Skeletal muscle cell (primary cell): ENCODE results near the gene MAN2A2.

DNA sequence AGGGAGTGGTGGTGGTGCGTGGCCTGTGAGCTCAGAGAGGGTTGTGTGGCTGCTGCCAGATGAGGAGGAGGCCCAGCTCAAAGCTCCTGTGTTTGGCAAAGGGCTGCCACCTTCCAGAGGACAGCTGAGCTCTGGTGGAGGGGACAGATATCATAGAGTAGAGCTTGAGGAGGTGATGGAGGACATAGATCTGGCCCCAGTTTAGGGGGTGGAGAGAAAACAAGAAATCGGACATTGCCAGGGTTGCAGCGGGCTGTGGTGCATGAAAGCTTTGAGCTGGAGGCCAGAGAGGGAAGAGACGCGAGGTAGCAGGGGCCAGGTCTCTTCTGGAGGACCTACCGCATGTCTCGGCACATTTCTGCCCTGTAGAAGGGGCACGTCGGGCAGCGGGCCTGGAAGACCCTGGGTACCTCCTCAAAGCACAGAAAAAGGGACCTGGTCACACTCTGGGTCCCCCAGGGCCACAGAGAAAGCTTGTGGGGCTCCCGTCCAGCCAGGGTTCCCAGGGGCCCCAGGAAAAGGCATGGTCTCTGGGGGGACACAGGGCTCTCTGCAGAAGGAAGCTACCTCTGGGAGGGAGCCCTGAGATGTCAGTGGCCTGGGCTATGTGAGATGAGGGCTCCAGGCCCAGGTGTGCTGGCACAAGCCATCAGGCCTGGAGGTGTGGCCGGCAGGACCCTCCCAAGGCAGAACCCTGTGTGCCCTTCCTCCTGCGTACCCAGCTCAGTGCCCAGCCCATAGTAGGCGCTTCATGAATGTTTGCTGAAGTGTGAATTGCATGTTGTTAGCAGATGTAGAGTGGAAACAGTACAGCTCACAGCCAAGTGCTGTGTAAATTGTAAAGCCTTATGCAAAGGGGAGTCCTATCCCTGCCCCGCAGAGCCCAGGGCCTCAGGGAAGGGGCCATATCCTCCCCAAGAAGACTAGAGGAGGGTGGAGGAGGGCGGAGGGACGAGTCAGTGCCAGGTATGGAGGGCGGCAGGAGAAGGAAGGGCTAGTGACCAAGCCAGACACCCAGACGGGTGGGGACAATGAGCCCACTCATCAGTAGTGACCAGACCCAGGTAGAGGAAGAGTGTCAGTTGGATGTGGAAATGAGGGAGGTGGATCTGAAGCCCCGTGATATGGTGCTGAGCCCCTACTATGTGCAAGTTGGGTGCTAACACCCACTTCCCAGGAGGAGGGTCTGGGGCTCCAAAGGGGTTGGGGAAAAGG, 44.8 kb downstream of the ZNF710 start:
- RRBS, result no CpG with 5 or more reads among the region's 20 CpGs

- RRBS, result no CpG with 5 or more reads among the region's 14 CpGs
These were observed 45.8 kb downstream of the ZNF710 start for GRCh38 chr15:90046764-90047501.

DNA sequence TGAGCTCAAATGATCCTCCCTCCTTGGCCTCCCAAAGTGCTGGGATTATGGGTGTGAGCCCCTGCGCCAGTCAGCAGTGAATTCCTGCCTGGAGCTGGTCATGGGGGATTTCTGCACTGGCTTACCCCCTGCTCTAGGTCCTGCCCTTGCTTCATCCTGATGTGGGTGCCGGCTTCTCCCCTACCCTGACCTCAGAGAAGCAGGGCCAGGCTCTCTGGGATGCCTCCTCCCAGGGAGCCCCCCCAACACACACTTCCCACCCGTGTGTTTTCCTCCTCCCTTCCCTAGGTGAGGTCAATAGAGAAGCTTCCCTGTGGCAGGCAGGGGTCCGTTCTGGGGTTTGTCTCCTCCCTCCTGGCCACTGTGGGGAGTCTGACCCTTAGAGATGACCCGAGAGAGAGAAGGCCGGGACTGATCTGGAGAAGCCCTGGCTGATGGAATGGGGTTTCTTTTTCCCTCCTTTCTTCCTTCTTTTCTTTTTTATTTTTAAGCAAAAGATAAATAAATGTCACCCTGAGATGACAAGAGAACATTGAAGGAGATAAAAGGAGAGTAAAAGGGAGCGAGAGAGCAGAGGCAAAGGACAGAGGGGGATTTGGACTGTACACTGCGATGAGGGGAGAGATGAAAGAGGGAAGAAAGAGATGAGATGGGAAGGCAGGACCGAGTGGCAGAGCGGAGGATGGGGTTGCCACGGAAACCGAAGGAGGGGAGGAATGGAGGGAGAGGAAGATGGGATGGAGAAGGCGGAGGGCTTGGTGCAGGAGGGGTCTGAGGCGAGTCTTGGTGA, 48.5 kb downstream of the IDH2 start:
- RRBS, result no CpG with 5 or more reads among the region's 14 CpGs

GRCh38 chr15:90067825-90068634, 34.2 kb downstream of the IDH2 start:
- RRBS, result no CpG with 5 or more reads among the region's 46 CpGs

- RRBS, result no CpG with 5 or more reads among the region's 2 CpGs
These were observed 30.8 kb downstream of the IDH2 start for GRCh38 chr15:90071501-90071738.

DNA sequence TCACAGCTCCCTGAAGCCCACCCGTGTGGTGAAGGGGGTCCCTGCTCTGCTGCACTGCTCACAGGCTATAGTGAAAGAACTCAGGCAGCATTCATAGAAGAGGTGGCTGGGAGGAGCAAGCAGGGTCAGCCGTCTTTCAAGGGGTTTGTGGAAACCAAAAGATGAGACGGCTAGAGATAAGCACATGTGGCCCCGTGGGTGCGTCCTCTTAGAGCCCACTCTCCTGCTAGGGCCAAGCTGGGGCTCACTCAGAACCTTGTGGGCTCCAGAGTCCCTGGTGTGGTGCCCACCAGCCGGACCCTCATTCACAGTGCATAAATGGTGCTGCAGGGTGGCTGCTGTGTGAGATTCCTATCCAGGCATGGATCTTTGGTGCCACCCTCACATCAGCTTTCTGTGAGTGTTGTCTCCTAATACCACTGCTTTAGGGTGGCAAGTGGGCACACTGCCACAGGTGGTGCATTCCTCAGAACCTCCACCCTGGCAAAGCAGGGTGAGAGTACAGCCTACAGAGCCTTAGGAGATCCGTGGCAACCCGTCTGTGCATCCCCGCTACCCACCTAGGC, 11.2 kb upstream of the SEMA4B start:
- RRBS, result no CpG with 5 or more reads among the region's 9 CpGs

DNA sequence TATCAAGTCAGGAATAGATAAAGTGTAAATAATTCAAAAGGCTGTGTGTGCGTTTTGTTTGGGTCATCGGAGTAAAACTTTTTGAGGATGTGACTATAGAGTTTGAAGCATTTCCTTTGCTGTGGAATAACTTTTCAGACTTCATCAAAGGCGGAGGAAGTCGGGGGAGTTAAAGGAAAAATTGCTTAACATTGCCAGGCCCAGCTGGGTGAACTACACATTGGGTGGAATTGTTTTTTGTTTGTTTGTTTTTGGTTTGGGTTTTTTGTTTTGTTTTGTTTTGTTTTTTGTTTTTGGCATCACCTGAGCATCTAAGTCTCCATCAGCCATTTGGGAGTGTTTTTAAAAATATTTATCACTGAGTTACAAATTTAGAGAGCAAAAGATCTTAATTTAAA, 70.3 kb upstream of the CRTC3 start:
- RRBS, result no CpG with 5 or more reads among the region's 4 CpGs

DNA sequence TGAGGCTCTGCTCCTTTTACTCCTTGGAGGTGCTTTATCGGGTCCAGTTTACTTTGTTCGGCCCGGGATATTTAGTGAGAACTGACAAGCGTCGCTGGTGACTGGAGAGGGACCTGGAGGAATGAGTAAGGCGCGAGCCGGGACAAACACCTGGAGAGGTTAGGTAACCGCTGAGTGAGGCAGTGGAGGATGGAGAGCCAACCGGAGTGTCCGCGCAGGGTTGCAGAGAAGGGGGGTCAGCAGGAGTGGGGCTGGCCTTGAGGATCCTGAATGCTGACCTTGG, 967 bp downstream of the CRTC3 start:
- RRBS, result 2% methylated on average over 8 of the region's 12 CpGs

GRCh38 chr15:90550906-90551482, 21.3 kb downstream of the CRTC3 start:
- RRBS, result no CpG with 5 or more reads among the region's 7 CpGs

DNA sequence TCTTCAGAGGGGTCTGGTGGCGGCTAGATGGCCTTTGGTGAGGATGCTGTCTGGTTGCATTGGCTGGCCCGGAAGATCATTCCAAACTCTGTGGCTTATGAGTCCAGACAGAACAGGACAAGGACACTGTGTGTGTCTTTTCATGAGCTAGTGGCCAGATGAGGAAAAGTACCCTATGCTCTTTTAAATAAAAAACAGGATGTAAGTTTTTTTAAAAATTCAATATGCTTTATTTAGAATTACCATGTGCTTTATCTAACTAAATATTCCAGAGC, 51.3 kb downstream of the CRTC3 start:
- RRBS, result no CpG with 5 or more reads among the region's 2 CpGs

DNA sequence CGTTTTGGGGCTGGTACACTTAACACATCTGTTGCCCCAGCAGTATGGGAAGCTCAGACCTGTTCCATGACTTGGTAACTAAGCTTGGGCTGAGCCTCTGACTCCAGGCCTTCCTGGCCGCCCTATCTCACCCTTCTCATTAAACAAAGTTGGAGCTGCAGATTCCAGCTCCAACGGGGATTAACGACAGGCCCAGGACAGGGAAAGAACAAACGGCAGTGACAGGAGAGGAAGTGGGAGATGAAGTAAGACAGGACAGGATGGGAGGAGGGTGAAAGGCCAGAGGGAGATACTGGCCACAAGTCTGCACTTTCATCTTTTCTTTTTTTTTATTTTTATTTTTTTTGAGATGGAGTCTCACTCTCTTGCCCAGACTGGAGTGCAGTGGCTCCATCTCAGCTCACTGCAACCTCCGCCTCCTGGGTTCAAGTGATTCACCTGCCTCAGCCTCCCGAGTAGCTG, 8.5 kb upstream of the FURIN start:
- RRBS, result no CpG with 5 or more reads among the region's 7 CpGs

DNA sequence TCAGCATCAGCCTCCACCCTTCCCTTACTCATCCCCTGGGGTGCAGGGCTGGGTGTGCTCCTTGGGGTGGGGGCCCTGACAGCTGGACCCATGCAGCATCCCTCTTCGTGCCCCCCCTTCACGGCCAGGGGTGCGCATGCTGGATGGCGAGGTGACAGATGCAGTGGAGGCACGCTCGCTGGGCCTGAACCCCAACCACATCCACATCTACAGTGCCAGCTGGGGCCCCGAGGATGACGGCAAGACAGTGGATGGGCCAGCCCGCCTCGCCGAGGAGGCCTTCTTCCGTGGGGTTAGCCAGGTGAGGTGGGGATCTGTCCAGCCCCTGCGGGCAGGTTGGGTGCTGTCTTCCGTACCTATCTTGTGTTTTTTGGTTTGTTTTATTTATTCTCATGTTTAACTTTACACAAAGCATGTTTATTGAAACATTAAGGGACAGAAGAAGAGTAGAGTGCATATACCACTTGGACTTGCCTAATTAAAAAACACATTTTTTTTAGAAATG, 6.2 kb upstream of the FES start:
- RRBS, result no CpG with 5 or more reads among the region's 14 CpGs

DNA sequence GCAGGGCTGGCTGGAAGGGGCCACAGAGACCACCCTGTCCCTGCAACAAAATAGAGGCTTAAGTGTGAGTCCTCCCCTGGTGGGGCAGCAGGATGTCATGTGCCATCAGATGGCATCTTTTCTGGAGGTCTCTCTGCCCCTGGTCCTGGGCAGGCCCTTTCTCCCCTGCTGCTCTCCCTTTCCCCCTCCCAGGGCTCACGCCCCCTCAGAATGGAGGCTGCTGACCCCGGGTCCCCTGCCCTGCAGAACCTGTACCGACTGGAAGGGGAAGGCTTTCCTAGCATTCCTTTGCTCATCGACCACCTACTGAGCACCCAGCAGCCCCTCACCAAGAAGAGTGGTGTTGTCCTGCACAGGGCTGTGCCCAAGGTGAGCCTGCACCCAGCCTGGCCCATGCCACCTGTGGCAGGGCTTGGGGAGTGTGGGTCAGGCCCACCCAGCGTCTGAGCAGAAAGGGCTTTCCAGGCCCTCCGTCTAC, 7.0 kb downstream of the FES start:
- RRBS, result no CpG with 5 or more reads among the region's 6 CpGs

DNA sequence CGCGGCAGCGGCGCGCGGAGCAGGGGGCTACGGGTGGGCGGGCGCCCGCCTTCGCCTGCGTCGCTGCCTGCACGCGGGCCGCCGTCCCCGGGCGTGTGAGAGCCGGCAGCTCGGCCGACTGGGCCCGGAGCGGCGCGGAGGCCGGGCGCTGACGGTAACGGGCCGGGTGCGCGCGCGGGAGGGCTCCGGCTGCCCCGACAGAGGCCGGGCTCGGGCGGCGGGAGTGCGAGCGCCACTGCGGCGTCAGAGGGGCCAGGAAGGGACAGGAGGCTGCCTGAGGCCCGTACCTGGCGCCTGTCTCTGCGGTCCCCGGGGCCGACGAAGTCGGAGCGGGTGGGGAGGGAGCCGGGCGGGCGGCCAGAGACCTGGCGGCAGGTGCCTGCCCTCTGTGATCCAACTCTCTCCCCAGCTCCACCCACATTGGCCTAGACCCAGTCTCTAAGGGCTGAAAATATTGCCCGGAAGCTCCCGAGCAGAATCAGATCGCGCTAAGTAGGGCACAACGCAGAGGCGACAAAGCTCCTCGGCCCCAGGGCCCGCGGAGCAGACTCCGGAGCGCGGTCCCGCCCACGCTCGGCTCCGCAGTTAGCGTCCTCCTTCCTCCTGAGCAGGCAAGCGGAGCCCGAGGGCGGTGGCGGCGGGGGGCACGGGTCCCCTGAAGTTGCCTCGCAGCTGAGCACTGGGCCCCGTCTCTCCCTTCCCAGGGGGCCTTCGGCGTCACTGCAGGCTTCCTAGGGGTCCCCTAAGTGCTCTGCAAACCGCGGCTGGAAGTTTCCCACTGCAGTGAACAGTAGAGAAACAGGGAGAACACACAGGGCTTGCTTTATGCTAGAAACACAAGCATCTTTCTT, at the start of gene MAN2A2:
MAN2A2 (plus strand) TSS at position 481 of the 851 bp plus-strand sequence.
- RRBS, result 2% methylated on average over 14 of the region's 86 CpGs

- RRBS, result no CpG with 5 or more reads among the region's 26 CpGs
These were observed 9.0 kb downstream of the MAN2A2 start for GRCh38 chr15:90912015-90912656.

GRCh38 chr15:90915784-90916406, 12.8 kb downstream of the MAN2A2 start:
- RRBS, result no CpG with 5 or more reads among the region's 24 CpGs

GRCh38 chr15:90917011-90917726, 14.1 kb downstream of the MAN2A2 start:
- RRBS, result no CpG with 5 or more reads among the region's 13 CpGs

- RRBS, result 7% methylated on average over 7 of the region's 59 CpGs
These were observed 2.6 kb downstream of the RCCD1 start for GRCh38 chr15:90957075-90957839.

GRCh38 chr15:91852293-91853166, 978 bp upstream of the SLCO3A1 start:
- RRBS, result under 1% methylated on average over 7 of the region's 34 CpGs

- RRBS, result no CpG with 5 or more reads among the region's 10 CpGs
These were observed 89.1 kb downstream of the SLCO3A1 start for GRCh38 chr15:91942557-91942983.